Progenitor cell of endocrine pancreas (in vitro differentiated cells): ENCODE measurements around a stretch of chr16.

DNA sequence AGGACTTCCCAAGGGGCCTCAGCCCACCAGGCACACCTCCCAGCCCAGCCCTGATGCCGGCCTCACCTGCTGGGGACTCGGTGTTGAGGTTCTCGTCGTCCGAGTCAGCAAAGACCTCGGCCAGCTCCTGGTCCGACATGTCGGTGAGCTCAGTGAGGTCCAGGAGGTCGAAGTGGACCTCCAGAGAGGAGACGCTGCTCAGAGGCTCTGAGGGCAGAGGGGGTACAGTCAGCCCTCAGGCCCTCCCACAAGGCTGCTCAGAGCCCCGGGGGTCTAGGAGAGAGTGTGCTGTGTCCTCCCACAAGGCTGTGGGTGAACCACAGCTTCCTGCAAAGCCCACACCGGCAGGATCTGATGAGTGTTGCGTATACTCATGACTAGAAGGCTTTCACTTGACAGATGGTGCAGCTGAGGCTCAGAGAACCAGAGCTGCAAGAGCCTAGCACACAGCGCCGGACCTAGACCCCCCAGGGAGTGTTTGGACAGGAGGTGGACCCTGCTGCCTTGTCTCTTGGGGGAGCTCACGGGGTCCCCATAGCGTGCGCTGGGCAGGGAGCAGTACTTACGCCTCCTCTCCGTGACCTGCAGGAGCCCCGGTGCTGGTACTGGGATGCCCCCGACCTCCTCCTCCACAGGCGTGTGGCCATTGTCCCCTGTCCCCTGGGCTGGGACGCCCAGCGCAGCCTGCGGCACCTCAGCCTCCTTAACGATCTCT, 10.4 kb downstream of the DBNDD1 start:
- PRO-cap, result no peak

DNA sequence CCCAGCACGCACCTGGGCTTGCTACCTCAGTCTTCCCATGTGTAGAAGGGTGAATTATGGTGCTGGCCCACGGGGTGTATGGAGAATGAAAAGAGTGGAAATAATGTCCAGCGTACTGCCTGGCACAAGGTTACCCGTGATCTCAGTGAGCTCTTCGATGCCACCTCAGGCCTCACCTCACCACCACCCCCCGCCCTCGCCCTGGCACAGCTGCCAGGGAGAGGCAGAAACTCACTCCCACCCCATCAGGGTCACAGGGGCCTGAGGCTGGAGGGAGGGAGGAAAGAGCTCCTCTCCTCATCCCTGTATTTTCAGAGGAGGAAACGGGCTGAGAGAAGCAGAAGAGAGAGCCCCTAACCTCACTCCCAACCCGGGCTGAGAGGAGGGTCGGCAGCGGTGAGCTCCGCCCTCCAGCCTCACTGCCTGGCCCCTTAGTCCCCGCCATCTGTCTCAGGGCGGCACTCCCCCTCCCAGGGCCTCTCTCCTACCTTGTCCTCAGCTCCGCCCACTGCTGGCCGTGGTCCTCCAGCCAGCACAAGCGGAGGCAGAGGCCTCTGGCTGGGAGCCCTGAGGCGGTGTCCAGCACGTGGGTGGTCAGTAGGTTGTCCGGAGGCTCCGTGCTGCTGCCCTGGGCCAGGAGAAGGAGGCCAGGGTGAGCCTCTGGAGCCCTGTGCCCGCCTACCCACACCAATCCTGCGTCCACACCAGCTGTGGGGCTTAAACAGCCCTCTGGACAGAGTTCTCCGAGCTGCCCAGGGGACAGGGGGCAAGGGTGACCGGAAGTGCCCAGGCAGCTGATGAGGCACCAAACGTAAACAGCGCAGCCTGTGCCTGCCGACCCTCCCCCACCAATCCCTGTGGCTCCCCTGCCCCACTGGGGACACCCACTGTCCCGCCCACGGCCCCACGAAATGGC, 24.2 kb downstream of the GAS8 start:
- PRO-cap, result bidirectional peak, plus-strand start at position 535 of the sequence, minus-strand start at position 447 of the sequence

GRCh38 chr16:90101987-90102706, 25.0 kb upstream of the PRDM7 start:
- PRO-cap, result unidirectional peak, plus-strand start at chr16:90102504